Hematopoietic multipotent progenitor cell (in vitro differentiated cells): ENCODE results near the genes BCAN and SH2D2A.

- CAGE, long polyA plus RNA = no peak
Observed at GRCh38 chr1:156251371-156252051, 3.7 kb upstream of the PAQR6 start.

DNA sequence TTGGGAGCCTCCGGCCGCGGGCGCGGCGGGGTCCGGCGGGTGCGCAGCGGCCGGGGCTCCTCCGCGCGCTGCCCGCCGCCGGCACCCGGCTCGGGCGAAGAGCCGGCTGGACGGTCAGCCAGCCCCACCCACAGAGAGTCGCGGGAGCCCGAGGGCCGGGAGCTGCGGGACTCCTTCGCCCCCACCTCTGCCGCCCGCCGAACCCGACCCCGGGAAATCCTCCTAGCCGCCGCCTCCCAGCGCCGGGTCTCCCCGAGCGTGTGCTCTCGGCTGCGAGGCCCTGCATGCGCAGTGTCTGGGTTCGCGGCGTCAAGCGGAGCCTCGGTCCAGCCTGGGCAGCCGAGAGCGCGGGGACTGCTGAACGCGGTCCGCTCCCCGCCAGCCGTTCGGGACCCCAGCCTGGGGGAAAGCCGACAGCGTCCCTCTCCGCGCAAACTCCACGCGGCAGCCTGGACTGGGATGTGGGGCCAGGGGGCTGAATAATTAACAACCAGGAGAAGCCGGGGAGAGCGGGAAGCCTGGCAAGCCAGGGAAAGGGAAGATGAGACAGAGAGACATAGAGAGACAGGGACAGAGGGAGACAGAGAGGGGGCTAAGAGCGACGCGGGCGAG, 64.4 kb downstream of the MEF2D start:
- CAGE, long polyA plus RNA = no peak

DNA sequence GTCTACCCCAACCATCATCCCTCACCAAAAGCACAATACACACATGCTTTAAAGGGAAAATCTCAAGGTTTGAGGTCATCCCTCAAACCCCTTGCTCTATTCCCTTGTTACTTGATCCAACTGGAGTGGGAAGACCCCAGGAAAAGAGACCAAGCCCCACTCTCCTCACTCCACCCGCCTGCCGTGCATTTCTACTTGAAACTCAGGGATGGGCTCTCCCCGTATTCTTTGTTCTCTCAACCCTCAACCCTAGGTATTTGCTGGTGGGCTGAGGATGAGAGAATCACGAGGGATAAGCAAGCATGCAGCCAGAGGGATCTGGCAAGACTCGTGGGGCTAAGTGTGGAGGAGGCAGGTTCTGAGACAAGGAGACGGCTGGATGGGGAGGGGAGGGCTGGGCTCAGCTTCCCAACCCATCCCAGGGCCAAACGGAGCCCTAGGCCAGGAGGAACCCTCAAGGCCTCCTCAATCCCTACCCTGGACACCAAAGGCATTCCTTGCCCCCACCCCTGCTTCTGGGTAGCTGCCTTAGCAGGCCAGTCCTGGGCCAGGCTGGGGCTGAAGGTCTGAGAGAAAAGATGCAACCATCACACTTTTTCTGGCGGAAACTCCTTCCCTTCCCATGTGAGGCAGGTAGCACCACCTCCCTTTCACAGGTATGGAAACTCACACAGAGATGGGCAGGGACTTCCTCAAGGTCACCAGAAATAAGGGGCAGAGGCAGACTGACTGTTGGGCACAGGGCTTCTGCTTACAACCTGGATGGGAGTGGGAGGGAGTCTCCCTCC, 6.3 kb downstream of the MEF2D start:
- CAGE, long polyA plus RNA = no peak

- CAGE, long polyA plus RNA = no peak
Observed at GRCh38 chr1:156539852-156540433, 32.4 kb downstream of the IQGAP3 start.

- CAGE, long polyA plus RNA = no peak
Observed at GRCh38 chr1:156571109-156572036, 992 bp downstream of the IQGAP3 start.

DNA sequence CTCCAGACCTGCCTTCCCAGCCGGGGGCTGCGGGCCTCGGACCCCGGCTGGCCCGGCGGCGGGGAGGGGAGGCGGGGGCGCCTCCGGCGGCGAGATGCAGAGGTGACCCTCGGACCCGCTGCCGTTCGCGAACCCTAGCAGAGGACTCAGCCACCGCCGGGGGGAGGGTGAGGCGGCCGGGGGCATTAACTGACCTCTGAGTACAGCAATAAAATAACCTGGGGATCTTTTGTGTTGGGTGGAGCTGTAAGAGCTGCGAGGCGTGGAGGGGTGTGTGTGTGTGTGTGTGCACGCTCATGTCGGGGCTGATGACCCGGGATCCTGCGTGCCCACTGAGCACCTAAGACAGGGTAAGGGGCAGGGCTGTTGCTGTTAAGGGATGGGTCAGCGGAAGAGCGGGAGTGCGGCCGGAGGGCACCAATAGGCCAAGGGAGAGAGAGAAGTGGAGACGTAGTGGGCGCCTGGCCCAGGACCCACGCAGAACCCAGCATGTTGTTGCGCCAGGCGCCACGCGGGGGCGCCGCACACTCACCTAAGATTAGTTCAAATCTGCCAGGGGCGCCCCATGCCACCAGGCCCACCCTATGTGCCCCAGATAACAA, 6.4 kb downstream of the HAPLN2 start:
- CAGE, long polyA plus RNA = no peak

GRCh38 chr1:156641622-156642257, at the start of gene BCAN:
Gene BCAN (plus strand): TSS chr1:156642117.
- CAGE, long polyA plus RNA = no peak

DNA sequence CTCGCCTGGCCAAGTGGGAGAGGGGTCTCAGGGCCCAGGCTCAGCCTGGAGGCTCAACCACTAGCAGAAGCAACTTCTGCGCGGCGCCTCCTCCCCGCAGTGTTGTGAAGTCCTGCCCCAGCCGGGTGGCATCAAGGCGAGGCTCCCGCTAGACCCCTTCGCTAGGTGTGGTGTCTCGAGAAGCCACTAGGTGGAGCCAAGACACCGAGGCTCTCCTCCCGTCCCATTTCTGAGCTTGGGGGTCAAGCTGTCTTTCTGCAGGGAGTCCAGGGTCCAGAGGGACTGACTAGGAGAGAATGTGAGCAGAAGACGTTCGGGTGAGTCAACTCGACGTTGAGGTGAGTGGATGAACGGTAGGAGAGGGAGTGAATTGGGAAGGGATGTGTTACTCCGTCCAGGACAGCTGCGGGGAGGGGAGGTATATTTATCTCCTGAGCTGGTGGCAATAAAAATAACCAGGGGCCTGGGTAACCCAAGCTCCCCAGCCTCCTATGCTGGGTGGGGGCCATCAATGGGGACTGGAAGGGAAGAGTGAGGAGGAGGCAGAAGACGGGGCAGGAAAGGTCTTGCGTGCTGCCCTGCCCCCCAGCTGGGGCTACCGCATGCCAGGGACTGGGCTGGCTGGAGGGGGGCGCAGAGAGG, 12.4 kb upstream of the NES start:
- CAGE, long polyA plus RNA = no peak

- CAGE, long polyA plus RNA = no peak
Observed at GRCh38 chr1:156703225-156704191, 1.9 kb downstream of the CRABP2 start.

GRCh38 chr1:156734190-156734600, 5.6 kb upstream of the ISG20L2 start:
- CAGE, long polyA plus RNA = no peak

DNA sequence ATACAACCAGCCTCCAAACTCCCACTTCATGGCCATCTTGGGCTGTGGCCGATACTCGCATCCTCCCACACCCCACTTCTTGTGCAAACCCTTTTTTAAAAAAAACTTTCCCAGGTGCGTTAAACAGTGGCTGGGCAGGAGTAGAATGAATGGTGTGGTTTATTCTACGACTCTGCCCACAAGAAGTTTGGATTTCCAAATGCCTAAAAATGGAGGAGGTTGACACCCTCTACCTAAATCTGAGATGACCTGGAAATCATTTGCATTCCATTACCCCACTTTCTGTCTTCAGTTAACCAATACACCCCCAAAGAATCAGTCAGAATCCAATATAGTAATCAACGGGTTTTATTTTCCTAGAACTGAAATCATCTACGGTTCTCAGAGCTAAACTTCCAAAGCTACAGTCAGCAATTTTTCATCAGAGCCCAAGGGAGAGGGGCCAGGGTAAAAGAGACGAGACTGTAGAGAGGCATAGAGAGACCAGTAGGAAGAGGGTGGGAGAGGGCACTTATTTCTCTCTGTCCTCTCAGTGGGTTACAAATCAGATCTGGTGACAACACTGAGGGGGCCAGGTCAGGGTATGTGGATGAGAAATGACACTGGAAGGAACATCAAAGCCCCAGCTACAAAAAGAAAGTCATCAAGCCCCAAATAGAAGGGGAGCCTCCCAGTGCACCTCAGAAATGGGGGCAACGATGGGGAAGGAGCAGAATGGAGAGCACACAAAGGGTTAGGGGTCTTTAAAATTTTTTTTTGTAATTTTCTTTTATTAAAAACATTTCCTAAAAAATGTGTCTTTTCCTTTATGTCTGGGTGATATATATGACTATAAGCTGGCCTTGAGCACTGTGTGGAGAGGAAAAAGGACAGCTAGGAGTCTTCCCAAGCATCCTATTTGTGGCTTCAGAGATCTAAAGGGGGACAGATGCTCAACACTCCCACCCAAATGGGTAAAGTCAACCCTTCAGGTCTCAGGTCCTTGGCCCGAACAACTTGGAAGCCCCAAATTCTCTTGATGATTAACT, 1.2 kb upstream of the MRPL24 start:
- CAGE, long polyA plus RNA = start-site peak on the plus strand centred at position 365 of the sequence, 63 bp wide, 34 reads

GRCh38 chr1:156749625-156750710, 1.5 kb downstream of the HDGF start:
- CAGE, long polyA plus RNA = no peak

GRCh38 chr1:156794344-156794975, 22.2 kb downstream of the SH2D2A start:
- CAGE, long polyA plus RNA = no peak

- CAGE, long polyA plus RNA = no peak
Observed at GRCh38 chr1:156796385-156797557, 19.9 kb downstream of the SH2D2A start.

DNA sequence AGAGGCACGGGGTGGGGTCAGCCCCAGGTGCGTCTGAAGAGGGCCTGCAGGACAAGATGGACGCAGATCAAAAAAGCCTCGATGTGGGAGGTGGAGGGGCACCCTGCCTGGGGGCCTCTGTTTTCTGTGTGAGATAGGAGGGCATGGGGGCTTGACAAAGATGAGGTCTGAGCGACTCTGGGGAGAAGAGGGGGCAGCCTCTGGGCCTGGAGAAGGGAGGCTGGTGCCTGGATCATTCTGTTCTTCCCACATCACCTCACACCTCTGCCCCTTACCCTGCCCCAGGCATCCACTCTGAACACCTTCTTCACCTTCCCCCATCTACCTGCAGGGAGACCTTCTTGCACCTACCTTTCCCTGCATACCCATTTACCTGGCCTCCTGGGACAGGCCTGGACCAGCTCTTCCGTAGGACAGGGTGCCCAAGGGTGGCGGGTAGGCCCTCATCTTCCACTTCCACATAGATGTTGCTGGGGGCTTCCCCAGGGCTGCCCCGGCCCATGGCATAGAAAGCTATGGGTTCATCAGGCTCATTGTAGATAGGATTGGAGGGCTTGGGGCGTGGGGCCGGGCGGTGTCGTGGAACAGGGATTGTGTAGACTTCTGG, 7.7 kb downstream of the SH2D2A start:
- CAGE, long polyA plus RNA = no peak

DNA sequence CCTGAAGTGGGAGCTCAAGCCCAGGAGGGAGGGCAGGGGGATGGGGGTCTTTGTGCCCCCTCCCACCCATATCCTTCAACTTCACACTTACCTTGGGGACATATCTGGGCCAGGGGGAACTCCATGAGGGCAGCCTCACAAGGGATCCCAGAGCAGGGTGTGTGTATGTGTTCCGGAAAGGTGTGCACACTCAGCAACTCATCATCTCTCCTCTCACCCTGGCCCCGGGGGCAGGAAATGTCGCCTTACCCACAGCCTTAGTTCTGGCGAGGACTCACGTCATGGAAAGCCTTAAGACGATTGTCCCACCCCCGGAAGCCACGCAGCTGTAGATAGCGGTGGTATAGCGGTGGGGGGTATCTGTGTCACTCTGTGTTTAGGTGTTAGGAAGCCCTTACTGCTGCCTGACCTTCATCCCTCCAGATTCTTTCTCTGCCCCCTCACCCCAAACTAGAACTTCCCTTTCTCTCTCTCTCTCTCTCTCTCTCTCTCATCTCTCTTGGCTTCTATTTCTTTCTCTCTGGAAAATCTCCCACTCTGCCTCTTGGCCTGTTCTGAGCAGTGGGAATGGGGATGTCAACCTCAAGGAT, at the start of gene SH2D2A:
TSS of gene SH2D2A (minus strand) at position 265 of the 590 bp plus-strand sequence.
- CAGE, long polyA plus RNA = no peak

DNA sequence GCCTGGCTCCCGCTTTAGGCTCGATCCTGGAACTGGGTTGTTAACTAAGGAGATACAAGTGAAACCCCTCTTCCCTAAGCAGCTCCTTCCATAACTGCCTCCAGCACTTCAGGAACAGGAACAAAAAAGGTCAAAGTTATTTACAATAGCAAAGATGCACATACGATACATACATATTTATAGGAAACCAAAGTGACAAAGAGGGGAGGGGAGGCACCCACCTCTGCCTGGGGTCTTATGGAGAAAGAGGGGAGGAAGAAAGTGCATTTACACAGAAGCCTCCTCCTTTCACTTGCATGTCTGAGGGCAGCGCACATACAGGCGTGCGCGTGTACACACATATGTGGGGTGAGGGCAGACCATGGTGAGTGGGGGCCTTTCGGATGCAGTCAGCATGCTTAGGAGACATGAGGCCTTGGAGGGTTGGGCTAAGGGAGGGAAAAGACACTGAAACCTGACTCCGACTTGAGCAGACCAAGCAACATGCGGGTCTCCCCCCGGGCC, 15.0 kb downstream of the LRRC71 start:
- CAGE, long polyA plus RNA = no peak

DNA sequence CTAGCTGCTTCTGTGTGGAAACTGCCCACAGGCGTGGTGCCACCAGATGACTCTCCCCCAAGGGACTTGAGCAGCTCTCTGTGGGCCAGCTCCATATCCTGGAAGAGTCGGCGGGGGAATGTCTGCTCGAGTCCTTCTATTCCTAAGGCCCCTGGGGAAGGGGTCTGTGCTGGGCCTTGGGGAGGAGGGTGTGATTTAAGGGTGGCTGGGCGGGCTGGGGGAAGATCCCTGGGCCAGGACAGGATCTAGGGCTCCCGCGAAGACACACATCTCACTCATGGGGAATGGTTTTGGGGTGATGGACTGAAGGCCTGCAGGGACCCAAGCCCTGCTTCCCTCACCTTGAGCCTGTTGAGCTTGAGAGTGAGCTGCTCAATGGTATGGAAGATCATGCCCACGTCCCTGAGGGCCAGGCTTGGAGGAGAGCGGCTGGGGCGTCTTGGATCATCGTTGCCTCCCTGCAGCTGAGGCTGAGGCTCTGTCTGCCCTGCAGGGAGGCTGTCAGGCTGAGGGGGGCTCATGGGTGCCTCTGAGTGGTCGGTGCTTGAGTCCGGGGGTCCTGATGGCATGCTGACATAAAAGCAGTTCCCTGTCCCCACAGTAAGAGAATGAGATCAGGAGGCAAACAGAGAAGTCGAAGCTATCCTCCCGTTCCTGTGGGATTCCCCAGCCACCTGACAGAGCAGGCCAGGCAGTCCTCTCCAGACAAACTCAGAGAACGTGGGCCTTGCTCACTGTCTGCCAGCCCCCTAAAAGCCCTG, 16.7 kb downstream of the LRRC71 start:
- CAGE, long polyA plus RNA = no peak

GRCh38 chr1:156962984-156963983, 42.9 kb downstream of the LRRC71 start:
- CAGE, long polyA plus RNA = no peak

GRCh38 chr1:157025950-157026421, 19.6 kb downstream of the ARHGEF11 start:
- CAGE, long polyA plus RNA = no peak